Measurements from ENCODE around the gene QKI.

DNA sequence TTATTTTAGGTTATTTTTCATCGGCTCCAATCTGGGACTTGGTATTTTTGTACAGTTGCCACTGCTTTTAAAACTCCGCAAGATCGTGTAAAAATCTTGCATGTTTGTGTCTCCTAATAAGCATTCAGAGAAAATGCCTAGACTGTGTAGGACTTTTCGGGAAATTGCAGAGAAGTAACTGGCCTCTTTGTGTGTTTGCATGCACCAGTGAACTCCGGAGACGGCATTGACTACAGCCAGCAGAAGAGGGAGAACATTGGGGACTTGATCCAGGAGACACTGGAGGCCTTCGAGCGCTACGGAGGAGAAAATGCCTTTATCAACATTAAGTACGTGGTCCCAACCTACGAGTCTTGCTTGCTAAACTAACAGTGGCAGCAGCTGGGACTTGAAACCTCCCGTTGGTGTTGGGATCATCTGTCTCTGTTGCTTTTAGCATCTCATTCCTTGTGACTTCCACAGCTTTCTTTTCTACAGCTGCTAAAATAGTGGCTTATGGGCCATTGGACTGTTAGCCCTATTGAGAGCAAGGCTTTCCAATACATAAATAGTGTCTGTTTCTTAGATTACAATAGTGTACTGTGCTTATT is 99.8 kb upstream of the QKI start:
- PRO-cap: no peak

- PRO-cap: bidirectional peak, plus-strand start at chr6:163414720, minus-strand start at chr6:163414648; unidirectional peak, plus-strand start at chr6:163415148
Observed at GRCh38 chr6:163414299-163415379, at the start of gene QKI. QKI (plus strand) TSS chr6:163414718.

GRCh38 chr6:163429779-163430874 is 15.6 kb downstream of the QKI start:
- PRO-cap: no peak

DNA sequence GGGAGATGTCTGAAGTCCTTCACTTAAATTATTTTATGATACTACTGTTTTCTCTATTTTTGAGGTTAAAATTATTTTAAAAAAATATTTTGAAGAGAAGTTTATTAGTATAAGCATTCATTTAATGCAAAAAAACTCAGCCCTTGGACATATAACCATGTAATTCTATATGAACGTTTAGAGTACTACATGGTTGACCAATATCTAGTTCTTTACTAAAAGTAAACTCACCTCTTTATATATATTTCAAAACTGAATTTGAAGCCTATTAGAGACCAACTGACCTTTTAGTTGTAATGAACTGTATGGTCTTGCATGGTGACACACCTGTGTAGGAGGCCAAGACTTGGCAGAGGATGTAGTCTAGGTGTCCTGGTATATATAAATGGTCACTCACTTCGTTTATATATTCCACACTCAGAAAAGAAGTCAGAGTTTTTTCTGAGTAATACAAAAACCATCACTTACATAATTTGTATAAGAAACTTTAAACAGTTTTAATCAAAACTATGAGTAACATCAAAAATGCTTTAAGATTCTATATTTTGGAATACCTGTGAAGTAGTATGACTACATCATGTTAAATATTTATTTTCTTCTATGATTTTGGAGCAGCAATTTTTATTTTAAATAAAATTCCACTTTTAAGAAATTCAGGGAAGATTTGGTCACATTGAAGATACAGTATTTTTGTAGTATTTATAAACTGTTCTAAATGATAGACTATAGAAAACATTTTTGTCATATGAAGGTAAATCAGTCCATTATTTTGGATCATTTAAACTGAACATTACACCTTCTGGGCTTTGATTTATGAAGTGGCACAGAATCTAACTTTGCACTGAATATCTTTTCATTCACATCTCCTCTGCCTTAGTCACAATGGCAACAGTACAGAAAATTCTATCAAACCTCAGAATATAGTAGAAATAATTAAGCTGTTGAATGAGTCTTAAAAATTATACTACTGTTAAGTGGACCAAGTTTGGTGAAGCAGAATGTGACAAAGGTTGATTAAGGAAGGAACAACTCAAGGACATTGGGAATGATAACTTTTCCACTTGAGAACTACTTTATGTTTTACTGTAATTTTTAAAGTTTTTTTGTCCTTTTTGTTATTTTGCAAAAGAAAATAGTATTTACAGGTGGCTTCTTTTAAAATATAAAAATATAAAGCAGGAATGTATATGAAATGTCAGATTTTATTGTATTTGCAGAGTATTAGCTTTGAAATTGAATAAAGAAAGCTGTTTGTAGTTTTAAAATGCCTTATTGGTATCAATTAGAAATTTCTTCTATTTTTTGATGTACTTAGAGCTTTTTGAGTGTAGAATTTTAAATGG is 154.5 kb downstream of the QKI start:
- PRO-cap: no peak

DNA sequence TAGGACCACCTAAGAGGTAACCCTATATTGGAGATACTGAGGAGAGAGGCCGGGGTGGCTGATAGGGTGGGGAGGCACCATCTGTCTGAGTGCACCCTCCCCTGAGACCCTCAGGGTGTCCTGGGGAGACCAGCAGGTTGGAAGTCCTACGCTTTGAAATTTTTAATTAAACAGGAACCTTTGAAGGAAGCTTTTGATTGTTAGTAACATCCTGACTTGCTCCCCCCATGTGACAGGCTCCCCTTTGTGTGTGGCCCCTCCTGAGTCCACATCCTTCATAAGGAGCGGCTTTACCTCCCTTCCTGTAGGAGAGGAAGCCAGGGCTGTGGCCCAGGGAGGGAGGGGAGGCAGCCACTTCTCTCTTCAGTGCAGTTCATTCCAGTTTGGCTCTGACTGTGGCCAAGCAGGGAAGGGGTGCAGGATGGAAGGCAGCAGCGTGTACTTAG is 295.0 kb downstream of the QKI start:
- PRO-cap: no peak

- PRO-cap: no peak
Observed at GRCh38 chr6:163986184-163986827, 571.8 kb downstream of the QKI start.

DNA sequence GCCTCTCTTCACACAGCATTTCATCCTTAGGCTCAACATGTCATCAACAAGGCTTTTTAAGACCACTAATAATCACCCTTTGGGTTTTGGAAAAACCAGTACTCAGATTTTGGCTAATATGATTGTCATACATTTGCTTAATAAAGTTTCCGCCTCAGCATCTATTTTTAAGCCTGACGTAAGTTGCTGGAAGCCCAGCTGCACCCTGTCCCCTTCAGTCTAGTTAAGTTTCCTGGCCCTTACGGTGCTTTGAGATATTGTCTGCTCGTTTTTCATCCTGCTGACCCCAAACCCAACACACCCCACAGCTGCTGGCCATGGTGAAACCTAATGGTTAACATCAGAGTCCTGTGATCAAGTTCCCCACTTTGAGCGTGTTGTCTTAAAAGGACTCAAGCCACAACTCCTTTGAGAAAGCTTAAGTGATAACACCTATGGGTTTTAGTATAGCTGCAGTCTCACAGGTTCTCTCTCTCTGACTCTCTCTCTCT is 802.2 kb downstream of the C6orf118 start:
- PRO-cap: no peak

- PRO-cap: no peak
Observed at GRCh38 chr6:164785710-164786092, 523.7 kb downstream of the C6orf118 start.

DNA sequence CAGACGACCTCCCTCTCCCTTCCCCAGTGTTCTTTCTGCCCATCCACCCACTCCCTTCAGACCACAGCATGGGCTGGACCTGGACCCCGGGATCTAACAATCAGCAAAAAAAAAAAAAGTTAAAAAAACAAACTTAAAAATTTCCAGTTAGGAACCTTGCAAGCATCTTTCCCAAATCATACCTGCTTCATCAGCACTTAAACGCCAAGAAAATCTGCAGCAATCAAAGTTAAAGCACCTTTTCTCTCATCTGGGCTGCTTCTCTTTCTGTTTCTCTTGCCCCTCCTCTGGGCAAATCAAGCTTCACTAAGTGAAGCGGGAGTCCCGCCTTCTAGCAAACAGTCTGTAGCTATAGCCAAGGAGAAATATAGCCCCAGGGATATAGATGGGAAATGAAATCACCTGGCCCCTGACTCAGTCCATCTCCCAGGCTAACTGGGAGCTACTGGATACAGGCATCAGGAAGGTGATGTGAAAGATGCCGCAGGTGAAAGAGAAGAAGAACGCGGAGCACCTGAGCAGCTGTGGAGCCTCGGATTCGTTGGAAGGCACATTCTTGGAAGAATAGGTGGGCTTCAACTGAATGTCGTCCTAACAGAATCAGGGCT is 481.9 kb downstream of the C6orf118 start:
- PRO-cap: no peak

- PRO-cap: no peak
Observed at GRCh38 chr6:164876831-164877123, 432.6 kb downstream of the C6orf118 start.

DNA sequence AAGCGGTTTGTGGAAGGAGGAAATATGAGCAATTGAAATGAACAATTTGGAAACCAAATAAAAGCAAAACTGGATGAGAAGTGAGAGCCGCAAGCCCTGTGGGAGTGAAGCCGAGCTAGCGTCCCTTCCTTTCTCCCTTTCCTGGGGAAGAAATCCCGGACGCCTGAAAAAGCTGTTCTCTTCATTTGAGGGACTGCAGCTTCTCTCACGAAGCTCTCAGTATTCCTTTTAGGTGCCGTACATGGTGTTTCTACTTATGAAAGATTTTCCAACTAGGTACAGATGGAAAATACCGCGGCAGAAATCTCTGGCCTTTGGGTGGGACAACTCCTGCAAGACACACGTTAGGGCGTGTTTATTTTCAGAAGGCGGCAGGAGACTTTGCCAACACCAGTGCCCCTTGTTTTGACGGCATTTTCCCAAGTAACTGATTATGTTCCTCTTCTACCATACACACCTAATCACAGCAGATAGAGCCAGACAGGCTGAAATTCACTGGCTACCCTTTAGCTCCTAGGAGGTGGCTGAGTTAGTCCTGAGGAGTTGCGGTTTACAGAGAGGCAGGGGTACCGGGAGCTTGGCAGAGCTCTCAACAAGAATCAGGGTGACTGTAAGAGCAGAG is 183.7 kb upstream of the PDE10A start:
- PRO-cap: no peak

GRCh38 chr6:166006546-166007741 is 160.7 kb downstream of the TBXT start:
- PRO-cap: no peak

DNA sequence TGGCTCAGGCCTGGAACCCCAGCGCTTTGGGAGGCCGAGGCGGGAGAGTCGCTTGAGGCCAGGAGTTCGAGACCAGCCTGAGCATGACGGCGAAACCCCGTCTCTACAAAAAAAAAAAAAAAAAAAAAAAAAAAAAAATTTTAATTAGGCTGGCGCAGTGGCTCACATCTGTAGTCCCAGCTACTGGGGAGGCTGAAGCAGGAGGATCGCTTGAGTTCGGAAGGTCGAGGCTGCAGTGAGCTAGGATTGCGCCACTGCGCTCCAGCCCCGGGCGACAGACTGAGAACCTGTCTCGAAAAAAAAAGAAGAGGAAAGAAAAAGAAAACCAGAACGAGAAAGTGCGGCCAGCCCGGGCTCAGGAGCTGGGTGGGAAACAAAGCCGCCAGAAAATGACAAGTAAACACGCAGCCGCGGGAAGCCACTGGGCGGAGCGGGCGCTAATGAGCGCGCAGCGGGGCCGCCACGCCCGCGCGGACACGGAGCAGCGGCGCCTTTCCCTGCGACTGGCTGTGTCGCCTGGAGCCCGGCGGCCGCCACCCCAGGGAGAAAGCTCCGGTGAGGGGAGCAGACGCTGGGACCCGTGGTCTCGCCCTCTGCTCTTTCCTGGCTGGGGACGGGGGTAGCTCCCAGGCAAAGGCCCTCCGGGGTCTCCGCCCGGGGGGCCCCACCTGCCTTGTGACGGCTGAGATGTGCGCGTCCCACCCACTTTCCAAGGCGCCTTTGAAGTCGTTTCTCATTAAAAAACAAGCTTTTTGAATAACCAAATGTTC is 55.1 kb downstream of the PRR18 start:
- PRO-cap: no peak

DNA sequence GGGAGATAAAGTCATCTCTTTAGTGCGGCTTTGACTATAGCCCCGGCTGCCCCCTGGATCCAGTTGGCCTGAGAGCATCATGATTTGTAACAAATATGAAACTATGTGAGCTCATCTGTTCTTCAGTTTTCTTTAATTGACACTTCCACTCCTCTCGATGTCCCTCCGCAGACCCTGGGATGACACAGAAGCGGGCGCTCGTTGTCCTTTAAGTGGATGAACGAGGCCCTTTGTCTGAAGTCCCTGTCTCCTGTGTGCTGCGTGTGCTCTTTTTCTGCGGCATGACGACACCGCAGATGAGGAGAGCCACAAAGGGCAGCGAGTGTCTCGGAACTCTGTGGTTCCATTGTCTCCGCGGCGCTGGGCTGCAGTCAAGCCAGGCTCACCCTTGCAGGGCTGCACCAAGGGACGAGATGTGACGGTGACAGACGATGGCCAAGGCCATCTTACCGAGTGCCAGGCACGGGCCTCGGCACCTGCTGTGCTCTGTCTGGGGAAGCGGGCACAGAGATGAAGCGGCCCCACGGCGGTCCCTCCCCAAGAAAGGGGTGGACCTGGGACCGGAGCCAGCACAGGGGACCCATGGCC is 10.6 kb downstream of the PRR18 start:
- PRO-cap: no peak

DNA sequence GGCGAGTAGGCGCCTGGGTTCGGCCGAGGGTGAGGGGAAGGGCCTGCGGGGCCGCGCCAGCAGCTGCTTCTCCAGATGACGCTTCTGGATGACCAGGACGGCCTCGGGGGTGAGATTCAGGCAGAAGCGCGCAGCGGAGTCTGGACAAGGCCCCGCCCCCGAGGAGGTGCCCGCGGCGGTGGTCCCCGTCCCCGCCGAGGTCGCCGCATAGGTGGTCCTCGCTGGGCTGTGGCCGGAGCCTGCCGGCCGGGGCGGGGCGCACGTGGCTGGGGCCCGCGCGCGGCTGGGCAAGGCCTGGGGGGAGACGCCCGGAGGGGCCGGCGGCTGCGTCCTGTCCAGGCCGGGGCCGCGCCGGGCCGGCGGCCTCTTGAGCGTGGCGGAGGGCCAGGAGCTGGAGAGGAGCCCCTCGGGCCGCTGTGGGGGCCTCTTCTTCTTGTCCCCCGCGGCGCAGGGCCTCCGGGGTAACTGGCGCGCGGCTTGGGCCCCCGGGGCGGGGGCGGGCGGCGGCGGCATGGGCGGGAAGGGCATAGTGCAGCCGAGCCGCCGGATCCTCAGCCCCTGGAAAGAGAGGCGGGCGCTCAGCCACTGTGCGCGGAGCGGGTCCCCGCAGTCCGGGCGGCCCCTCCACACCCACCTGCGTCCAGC is 455 bp downstream of the PRR18 start:
- PRO-cap: no peak

GRCh38 chr6:166339283-166339727 is 3.0 kb downstream of the SFT2D1 start:
- PRO-cap: no peak

DNA sequence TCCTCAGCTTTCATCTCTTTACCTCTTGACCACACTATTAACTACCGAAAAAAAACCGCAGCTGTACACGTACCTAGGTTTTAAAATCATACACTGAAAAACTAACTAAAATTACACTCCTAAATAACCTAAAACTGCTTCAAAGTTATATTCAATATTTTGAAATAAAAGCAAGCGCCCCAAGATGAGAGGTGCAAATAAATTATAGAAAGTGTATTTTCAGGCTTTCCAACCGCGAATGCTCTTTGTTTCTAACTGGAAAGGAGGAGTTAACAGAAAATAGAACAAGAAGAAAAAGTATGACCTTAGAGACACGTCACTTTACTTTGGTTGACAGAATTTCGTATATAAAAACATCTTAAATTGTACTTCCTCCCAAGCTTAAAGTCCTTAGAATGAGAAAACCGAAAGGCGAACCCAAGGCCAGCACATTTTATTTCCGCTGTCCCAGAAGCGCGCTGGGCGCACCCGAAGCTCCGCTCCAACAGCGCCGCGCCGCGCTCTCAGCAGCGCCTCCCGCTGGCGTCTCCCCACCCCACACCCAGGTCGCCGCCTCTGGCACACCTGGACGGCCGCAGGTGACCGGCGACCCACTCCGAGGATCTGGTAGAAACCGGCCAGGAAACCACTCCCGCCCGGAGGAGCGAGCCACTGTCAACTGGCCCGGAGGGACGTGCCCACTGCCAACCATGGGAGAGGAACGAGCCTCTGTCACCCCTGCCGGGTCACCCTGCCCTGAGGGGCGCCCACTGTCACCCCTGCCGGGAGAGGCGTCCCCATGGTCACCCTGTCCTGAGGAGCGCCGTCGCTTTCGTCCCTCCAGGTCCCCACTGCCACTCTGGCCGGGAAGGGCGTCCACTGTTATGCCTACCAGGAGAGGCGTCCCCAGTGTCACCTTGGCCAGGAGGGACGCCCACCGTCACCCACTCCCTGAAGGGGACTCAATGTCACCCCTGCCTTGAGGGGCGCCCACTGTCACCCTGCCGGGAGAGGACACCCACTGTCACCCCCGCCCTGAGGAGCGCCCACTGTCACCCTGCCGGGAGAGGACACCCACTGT is 934 bp downstream of the MPC1 start:
- PRO-cap: bidirectional peak, plus-strand start at position 431 of the sequence, minus-strand start at position 433 of the sequence; bidirectional peak, plus-strand start at position 680 of the sequence, minus-strand start at position 499 of the sequence

DNA sequence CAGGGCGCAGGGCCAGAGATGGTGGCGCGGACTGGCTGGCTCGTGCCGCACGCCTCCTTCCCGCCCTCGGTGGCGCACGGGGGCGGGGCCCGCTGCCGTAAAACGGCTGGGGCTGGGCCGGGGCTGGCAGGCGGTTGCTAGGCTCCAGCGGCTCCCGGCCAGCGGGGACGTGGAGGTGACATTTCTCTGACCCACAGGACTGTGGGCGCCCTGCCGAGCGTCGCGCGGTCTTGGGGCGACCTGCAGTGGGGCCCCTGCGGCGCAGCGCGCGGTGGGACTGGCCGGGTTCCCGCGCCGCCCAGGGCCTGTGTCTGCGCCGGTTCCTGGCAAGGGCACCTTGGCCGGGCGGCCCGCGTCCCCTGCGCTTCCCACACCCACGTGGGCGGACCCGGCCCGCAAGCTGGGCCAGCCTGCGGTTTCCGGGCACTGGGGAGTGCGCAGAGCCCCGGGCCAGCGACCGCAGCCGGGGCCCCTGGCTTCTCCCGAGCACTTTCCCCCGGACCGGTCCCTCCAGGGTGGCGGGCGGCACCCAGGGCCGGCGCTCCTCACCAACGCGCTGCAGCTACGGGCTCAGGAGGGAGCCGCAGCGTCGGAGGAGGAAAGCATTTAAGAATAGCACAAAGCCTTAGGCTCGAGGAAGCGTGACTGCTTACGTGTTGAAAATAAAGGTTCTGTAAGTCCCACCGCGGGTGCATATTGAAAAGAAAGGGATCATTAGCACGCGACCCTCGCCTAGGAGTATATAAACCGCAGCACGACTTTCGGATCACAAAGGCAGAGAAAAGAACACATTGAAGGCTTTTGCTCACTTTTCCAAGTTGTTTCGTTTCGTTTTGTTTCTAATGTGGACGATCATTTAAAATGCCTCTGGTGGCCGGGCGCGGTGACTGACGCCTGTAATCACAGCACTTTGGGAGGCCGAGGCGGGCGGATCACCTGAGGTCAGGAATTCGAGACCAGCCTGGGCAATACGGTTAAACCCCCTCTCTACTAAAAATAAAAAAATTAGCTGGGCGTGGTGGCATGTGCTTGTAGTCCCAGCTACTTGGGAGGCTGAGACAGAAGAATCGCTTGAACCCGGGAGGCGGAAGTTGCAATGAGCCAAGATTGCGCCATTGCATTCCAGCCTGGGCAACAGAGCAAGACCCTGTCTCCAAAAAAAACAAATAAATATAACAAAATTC is 702 bp upstream of the MPC1 start:
- PRO-cap: bidirectional peak, plus-strand start at position 100 of the sequence, minus-strand start outside the sequence; unidirectional peak, plus-strand start at position 432 of the sequence

DNA sequence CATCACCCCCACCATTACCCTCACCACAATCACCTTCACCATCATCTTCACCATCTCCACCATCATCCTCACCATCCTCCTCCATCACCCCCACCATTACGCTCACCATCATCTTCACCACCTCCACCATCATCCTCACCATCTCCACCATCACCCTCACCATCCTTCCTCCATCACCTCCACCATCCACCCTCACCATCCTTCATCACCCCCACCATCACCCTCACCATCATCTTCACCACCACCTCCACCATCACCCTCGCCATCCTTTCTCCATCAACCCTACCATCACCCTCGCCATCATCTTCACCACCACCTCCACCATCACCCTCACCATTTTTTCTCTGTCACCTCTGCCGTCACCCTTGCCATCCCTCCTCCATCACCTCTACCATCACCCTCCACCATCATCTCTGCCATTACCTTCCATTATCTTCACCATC is 33.2 kb upstream of the MPC1 start:
- PRO-cap: no peak

- PRO-cap: no peak
Observed at GRCh38 chr6:166513950-166514679, 72.4 kb downstream of the RAMACL start.